Urinary bladder (tissue), 3 donors: ENCODE measurements around a stretch of chr13.

DNA sequence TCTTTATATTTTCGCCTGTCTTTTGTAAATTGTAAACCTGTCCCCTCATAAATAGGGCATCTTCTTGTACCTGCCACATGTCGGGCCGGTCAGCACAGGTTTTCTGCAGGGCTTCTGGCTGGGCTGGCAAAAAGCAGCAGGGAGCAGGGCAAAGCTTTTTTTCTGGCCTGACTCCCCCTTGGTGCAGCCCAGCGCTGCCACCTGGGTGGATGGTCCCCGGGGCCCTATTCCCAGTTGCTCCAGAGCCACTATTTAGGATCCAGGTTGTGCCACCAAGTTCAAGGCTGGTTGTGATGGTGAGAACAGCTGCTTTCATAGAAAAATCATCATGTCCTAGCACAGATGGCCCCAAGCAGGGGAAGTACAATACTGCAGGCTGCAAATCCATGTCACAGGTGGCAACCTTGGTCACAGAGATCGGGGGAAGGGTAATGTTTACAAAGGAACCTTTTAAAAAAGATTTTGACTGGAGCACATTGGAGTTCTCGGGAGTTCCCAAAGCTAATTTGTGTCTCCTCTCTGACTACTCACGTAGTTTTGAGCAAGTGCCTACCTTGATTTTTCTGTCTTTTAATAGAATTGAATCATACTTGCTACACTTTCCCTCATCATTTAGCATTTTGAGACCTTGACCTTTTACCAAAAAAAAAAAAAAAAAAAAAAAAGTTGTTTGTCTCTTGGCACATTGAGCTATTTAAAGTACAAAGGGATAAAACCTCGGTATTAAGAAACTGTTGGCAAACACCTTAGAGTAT, 2.0 kb downstream of the MBNL2 start:
- PRO-cap, result no peak
- RAMPAGE, long total RNA, result no peak

GRCh38 chr13:97275513-97276579, 53.7 kb downstream of the MBNL2 start:
- PRO-cap, result no peak
- RAMPAGE, long total RNA, result no peak

GRCh38 chr13:97305475-97306237, 83.5 kb downstream of the MBNL2 start:
- PRO-cap, result no peak
- RAMPAGE, long total RNA, result no peak

DNA sequence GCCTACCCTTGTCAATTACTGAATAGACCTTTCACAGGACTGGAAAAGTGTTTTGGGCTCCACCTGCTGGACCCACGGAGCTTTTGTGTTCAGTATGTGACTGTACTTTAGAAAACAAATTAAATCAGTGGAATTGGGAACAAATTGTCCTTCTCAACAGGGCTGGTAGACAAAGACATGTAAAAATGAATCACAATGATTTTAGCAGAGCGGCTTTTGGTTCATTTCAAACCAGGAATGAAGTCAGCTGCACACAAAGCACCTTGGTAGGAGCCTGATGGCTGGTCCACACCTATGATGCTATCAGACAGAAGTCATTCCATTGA, 89.3 kb upstream of the RAP2A start:
- PRO-cap, result no peak
- RAMPAGE, long total RNA, result no peak

GRCh38 chr13:97384385-97384821, 49.6 kb upstream of the RAP2A start:
- PRO-cap, result no peak
- RAMPAGE, long total RNA, result no peak

- PRO-cap, result no peak
- RAMPAGE, long total RNA, result no peak
Observed at GRCh38 chr13:97414332-97414741, 19.6 kb upstream of the RAP2A start.

GRCh38 chr13:97434268-97435427, 679 bp downstream of the RAP2A start:
- PRO-cap, result unidirectional peak, minus-strand start at chr13:97434946
- RAMPAGE, long total RNA, result no peak

GRCh38 chr13:97875900-97876473, 77.5 kb upstream of the IPO5 start:
- PRO-cap, result no peak
- RAMPAGE, long total RNA, result no peak

GRCh38 chr13:98252771-98253175, 75.7 kb upstream of the RNF113B start:
- PRO-cap, result no peak
- RAMPAGE, long total RNA, result no peak

GRCh38 chr13:98385588-98386113, 191.3 kb downstream of the STK24 start:
- PRO-cap, result no peak
- RAMPAGE, long total RNA, result no peak

DNA sequence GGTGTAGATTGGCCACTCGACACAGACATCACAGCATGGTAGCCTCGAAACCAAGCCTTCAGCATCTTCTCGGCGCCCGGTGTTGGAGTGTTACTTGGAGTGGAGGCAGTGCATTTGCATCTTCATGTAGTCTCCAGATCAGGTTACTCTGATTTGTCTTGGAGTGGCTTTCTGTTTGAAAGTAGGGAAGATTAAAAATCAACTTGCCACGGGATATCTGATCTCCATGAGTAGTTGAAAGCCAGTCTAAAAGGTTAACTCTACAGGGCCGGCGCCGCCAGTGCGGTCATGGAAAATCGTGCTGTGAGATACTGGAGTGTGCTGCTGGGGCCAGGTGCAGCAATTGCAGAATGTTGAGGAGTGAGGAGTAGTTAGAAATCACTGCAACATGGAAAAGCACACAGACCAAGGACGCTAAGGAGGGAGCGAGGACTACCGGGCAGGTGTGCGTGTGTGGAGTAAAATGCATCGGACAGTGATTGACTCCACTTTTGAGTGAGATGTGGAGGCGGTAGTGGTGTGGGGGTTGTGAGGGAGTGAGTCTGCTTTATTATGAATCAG, 175.0 kb downstream of the STK24 start:
- PRO-cap, result no peak
- RAMPAGE, long total RNA, result no peak

DNA sequence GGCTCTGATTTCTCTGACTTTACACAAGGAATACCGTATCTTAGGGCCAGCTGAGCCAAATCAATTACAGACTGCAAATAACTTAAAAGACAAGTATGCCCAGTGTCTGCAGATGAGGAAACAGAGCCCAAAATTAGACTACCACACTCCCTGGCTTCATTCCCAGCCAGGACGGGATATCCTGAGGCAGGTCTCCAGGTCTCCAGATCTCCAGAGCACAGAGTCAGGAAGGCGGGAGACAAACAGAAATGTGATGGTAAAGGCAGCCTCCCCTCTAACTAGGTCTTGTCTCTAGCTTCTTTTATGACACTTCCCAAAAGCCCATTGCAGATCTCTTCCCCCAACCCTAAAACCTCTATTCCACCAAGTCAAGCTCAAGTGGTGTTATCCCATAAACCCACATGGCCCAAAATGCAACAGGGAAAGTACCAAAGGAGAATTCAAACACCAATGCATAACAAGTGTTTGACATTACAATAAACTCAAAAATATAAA, 69.3 kb downstream of the STK24 start:
- PRO-cap, result no peak
- RAMPAGE, long total RNA, result no peak

- PRO-cap, result unidirectional peak, minus-strand start at chr13:98512896
- RAMPAGE, long total RNA, result no peak
Observed at GRCh38 chr13:98512488-98513173, 64.3 kb downstream of the STK24 start.

DNA sequence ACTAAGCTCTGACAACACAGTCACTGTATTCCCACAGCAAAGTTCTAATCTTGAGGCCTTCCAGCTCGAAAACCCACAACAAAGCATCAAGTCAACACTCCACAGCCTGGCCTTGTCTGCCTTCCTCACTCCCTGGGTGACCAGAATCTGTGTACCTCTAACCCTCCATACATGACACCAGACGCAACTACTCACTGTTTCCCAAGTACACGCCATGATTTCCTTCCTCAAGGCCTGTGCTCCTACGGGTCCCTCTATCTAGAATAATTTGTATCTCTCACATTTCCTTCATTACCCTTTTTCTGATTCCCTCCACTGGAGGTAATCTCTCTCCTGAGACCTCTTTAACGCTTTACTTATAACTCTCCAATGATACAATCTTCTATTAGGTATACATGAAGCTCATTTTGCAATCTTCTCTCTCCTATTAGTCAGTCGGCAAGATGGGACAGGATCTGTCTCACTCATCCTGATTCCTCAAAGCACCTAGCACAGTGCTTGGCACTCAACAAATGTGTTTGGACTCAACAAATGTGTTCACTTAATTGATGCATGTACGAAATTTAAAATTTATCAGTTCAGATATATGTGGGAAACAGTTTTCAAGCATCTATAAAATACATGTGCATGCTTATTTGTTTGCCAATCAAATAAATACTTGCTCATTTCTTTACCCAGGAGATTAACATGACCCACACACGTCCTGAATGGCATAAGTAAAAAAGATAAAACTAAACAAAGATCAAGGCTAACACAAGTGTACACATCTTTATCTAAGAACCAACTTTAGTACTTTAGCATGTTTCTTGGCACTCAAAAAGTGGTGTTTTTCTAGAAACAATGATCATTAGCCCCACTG, 87.7 kb upstream of the DOCK9 start:
- PRO-cap, result no peak
- RAMPAGE, long total RNA, result no peak

- PRO-cap, result bidirectional peak, plus-strand start at chr13:99087828, minus-strand start at chr13:99087714
- RAMPAGE, long total RNA, result no peak
Observed at GRCh38 chr13:99087579-99088498, 110.0 kb upstream of the DOCK9 start.

- PRO-cap, result no peak
- RAMPAGE, long total RNA, result no peak
Observed at GRCh38 chr13:99238200-99238869, 19.8 kb downstream of the GPR18 start.

- PRO-cap, result unidirectional peak, minus-strand start at chr13:99264977
- RAMPAGE, long total RNA, result no peak
Observed at GRCh38 chr13:99264799-99265127, 6.6 kb upstream of the GPR18 start.

- PRO-cap, result bidirectional peak, plus-strand start at chr13:99280436, minus-strand start at chr13:99280293
- RAMPAGE, long total RNA, result no peak
Observed at GRCh38 chr13:99280040-99280714, 22.0 kb upstream of the GPR18 start.

DNA sequence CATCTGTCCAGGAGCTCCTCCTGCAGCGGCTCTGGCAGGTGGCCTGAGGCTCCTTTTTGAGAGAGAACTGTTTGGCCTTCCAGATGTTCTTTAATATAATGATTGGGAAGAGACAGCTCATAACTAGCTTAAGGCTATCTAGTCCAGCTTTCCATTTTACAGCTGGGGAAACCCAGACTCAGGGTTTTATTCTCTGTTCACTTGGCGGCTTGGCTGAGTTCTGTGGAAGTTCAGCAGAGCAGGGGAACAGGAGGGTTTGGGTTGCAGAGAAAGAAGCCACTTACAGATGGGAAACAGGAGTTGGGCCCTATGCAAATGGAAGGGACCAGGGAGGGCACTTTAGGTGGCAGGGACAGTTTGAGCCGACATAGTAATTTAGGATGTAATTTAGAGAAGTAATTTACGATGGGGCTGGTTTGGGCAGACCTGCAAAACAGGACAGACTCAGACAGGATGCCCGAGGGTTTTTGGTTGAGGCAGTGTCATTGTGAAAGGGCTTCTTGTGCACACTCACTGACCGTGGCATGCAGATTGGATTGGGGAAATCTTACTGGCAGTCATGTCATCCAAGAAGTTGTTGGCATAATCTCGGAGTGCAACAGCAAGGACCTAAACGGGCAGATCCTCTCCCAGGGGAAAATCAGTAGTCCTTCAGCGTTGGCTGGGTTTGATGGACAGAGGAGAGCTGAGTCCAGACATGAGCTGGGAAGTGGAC, 47.2 kb upstream of the GPR183 start:
- PRO-cap, result no peak
- RAMPAGE, long total RNA, result no peak

DNA sequence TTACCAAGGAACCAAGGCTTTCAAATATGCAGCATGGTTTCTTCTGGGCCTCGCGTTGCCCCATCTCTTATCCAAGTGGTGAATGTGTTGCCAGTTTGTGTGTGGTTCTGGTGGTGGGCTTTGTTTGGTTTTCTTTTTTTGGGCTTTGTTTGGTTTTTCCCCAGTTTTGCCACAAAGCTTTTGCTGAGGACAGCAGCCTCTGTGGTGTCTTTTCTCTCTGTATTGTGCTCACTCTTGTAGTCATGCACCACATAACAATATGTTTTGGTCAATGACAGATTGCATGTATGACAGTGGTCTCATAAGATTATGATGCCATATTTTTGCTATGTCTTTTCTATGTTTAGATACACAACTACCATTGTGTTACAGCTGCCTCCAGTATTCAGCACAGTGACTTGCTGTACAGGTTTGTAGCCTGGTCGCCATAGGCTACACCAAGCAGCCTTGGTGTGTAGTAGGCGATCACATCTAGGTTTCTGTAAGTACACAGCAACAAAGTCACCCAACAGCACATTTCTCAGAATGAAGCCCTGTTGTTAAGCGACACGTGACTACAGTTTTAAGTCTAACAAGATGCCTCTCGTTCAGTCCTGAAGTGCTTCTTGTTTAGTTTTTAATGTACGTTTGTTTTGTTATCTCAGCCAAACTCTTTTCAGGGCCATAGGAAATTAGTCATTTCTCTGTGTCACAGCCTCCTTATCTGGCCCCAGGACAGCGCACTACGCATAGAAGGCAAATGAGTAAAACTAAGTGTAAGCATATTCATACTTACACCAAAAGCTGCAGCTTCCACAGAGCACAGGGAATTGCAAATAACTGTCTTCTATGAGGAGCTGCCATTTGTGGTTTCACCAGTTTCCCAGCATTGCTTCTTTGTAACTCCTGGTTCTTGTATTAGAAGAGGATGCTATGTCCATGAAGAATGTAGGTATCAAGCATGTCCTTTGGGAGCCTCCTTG, 49.9 kb upstream of the GPR183 start:
- PRO-cap, result no peak
- RAMPAGE, long total RNA, result no peak